Measurements from ENCODE around the gene TDO2.

DNA sequence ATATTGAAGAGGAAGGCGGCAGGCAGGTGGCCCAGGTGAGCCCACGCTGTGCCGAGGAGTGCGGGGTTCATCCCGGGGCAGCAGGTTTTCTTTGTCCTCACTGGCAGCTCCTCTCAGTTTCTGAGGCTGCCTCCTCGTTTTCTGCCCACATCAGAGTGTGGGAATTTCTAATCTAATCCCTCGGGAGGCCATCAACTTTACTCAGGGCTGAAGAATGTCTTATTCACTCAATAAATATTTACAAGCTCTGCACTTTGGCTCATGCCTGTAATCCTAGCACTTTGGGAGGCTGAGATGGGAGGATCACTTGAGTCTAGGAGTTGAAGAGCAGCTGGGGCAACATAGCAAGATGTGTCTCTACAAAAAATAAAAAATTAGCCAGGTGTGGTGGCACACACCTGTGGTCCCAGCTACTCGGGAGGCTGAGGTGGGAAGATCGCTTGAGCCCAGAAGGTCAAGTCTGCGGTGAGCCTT lies 16.1 kb upstream of the MAP9 start:
- PRO-cap: no peak
- RAMPAGE, long total RNA: no peak

DNA sequence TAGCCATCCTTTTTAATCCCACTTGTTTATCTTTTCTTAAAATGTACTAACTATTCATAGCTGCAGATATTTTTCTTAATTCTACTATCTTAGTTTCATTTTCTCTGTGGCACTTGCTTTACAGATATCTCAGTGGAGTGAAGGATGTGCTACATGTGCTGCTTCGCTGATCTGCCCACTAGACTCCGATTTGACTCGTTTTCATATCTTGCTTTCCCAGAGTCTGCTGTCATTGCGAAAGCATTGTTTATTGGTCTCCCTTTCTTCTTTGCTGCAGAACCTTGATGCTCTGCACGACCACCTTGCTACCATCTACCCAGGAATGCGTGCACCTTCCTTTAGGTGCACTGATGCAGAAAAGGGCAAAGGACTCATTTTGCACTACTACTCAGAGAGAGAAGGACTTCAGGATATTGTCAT lies 30.6 kb downstream of the GUCY1B1 start:
- PRO-cap: no peak
- RAMPAGE, long total RNA: no peak

DNA sequence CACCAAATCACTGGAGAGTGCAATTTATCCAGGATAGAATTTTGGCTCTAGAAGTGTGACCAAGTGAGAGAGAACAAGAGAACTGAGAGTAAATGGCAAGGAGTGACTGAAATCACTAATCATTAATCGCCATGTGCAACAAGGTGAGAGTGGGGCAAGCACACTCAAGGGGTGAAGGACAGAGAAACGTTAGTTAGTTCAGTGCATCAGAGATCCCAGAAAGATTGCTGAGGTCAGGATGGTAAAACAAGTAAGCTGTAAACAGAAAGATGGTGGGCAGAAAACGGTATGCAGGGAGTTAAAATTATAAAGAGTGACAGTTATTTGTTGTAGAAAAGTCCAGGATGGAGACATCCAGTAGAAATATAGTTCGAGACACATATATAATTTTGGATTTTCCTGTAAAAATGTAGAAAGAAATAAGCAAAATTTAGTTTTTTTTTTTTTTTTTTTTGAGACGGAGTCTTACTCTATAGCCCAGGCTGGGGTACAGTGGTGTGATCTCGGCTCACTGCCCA lies 17.9 kb upstream of the ASIC5 start:
- PRO-cap: no peak
- RAMPAGE, long total RNA: no peak

GRCh38 chr4:155903395-155903775 lies at the start of gene TDO2:
TDO2 (plus strand) TSS chr4:155903696.
- PRO-cap: no peak
- RAMPAGE, long total RNA: no peak

- PRO-cap: no peak
- RAMPAGE, long total RNA: no peak
Measured at GRCh38 chr4:157221383-157222398, 1.2 kb downstream of the GRIA2 start.

GRCh38 chr4:157823667-157824559 lies 348.9 kb downstream of the GASK1B start:
- PRO-cap: no peak
- RAMPAGE, long total RNA: no peak

DNA sequence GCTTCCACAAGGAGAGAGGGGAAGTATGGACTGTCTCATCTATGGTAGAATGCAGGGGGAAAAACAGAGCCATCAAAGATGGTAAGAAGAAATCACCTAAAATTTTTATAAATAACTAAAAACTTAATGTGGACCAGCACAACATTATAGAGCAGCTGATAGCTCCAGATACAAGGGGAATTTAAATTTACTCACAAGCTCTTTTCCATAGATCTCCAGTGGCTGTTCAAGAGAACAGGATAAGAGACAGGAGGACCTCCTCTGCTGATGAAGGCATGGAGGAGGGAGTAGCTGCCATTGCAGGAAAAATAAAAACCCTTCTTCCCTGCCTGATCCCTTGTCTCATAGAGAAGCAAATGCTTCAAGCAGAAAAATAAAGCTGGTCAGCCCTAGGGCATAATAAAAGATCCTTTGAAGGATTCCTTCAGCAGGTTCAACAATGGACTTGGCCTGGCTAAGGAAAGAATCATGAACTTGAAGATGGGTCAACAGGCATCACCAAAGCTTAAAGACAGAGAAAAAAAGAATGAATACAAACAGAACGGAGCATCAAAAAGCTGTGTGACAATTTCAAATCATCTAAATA lies 113.5 kb downstream of the GASK1B start:
- PRO-cap: no peak
- RAMPAGE, long total RNA: no peak

DNA sequence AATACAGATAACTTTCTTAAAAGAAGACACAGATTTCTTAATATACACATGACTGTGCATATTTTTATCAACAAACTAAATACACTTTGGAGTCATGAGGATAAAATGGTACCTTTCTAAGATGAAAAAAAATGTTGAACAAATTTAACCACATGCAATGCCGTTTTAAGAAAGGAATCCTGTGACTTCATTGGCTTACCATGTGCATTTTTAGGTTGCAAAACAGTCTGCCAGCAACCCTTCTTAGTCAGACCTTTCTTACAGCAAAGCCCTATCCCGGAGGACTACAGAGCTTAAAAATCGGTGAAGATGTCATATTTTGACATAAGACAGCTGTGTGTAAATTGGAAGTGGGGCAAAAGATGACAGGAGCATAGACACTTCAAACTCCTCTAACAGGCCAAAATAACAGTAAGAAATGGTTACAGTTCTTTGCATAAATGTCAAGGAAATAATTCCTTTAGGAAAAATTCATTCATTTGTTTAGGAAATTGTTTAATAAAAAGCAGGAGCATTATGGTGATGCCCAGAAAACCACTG lies 51.6 kb downstream of the GASK1B start:
- PRO-cap: no peak
- RAMPAGE, long total RNA: no peak

DNA sequence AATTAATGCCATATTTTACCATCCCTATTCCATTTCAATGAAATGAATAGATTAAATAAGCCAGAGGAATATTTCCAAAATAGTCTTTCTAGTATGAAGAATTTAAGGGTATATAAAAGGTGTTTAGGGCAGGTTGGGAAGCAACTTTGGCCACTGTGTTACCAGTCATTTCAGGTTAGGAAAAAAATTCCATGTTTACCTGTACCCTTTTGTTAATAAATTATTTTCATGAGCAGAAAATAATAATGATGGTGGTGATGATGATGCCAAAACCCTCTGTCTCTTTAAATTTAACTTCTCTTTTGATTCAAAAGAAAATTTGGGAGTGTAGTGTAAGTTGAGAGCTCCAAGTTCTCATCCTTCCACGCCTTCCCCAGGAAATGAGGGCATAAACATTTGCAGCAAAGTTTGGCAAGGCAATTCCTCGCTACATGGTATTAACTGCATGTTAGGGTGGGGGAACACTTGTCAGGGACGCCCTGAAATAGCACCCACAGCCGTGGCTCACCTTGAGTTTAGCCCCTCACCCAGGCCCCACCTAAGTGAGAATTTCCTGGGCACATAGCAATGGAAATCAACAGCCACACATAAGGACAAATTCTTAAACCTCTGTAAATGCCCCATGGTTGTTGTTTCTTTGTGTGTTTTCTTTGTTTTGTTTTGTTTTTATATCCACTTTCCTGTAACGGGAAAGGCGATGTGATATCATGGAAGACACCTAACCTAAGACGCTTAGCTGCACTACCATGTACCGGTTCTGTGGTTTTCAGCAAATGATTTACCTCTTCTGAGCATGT lies 1.8 kb downstream of the RXFP1 start:
- PRO-cap: no peak
- RAMPAGE, long total RNA: no peak

GRCh38 chr4:158524050-158524640 lies 2.5 kb downstream of the RXFP1 start:
- PRO-cap: unidirectional peak, minus-strand start at chr4:158524266
- RAMPAGE, long total RNA: no peak

DNA sequence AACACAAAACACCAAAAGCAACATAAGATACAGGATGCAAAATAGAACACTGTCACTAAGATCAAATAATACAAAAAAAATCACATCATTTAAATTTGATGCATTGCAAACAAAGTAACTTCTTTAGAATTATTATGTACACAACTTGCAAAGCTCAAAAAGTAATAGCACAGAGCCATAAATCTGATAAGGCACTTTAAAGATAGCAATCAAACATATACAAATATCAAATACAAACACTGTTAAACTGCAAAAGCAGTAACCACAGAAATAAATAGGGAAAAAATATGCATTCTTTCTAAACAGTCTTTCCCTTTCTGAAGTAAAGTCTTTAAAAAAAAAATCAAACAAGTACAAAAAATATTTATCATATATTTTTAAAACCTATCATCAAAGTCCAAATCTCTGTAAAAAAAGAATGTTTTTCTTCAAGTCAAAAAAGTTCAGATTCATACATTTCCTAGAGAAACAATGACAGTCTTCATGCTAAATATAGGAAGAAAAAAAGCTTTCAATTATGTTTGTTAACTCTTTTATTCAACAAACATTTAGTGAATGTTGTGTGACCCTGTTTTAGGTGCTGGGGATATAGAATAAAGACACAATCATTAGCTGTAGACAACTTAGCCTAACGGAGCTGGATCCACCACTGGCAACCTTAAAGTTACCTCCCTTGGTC lies 3.0 kb downstream of the C4orf46 start:
- PRO-cap: no peak
- RAMPAGE, long total RNA: no peak

GRCh38 chr4:158803697-158804015 lies 34.8 kb downstream of the FNIP2 start:
- PRO-cap: no peak
- RAMPAGE, long total RNA: no peak

DNA sequence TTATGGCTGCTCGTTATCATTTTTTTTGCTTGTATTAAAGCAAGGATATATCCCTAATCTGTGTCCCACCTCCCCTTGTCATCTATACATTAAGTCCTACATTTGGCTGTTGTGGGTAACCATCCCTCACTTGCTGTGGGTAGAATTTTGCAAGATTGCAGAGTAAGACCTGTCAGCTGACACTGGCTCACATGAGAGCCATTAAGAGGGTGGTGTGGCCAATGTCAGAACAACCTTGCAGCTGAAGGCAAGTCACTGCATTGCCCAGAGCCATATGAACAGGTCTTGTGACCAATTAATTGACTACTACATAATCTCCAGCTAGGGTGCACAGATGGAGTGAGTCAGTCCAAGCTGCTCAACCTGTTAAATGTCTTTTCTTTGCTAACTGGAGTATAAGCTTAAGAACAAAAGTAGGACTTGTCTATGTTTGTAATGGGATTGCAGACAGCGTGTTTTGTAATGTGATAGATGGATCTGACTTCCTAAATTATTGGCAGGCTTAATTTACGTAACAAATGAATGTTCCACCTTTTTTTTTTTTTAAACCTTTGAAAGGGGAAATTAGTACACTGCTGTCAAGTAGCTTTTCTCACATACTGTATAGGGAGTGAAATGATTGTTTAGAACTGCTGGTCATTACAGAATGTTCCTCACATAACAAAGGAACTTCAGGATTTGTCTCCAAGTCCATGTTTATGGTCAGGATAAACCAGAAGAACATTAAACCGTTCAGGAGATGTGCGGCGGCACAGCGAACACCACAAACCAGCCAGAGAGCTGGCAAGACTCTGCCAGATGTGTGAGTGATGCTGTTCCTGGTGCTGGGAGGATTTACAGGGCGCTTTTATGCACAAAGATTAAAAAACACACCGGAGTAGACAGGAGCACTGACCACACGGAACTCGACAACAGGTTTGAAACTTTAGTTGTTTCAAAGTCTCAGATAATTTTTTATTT lies 37.0 kb downstream of the FNIP2 start:
- PRO-cap: bidirectional peak, plus-strand start at position 333 of the sequence, minus-strand start at position 137 of the sequence
- RAMPAGE, long total RNA: no peak

GRCh38 chr4:158810612-158811140 lies 41.9 kb downstream of the FNIP2 start:
- PRO-cap: bidirectional peak, plus-strand start at chr4:158811081, minus-strand start at chr4:158810901
- RAMPAGE, long total RNA: no peak

DNA sequence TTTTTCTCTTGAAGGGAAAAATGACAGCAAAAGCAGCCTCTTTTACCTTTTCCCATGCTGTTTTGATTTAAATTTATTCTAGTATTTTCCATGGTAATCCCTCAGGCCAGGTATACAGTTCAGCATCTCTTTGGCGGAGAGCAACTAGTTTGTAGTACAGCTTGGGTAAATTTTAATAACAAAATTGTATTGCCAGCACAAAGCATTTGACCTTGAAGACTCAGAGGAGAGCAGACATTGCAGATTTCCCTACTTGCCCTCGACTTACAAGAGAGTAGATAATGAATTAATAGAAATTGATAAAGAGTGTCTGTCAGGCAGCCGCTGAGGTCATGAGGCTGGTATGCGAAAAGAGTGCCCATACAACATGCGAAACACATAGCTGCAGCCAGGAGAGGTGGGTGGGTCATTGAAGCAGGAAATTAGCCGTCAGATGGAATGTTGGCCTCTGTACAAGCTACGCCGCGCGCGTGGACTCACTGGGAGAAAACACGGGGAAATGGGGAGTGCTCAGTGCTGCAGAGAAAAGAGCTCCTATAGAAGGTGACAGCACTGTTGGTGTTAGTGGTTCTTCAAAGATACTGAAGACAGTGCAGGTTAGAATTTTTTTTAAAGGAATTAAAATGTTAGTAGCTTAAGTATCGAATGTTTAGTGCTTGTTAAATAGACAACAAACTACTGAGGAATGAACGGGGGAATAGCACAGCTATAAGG lies 125.0 kb downstream of the RAPGEF2 start:
- PRO-cap: bidirectional peak, plus-strand start at position 482 of the sequence, minus-strand start at position 347 of the sequence
- RAMPAGE, long total RNA: no peak

DNA sequence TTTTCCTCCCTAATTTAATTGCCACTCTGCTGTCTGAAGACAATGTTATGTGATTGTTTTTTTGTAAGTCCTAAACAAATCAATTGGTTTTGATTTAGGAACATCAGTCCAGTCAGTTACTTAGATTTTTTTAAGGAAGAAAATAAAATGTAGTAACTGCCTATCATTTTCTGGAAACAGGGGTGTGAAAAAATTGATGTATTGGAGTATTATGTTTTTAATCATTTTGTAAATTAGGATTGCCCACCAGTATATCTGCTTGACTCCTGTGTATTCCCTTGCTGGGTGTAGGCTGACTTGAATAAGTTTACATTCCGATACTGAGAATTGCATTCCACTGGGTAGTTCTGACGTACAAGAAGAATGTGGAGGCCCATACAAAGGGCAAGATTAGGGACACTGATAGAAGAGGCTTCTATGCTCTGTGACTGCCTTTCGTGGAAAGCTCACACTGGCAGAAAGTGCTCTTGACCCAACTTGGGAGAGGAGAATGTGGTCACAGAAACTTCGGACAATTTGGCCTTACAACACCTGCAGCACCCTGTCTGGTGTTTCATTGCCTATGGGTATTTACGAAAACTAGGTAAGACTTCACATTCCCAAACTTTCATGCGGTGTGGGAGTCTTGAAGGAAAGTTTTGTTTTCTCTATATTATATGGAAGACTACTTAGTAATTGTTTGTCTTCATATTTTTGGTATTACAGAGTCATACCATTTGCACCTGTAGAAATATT lies 126.2 kb downstream of the RAPGEF2 start:
- PRO-cap: no peak
- RAMPAGE, long total RNA: no peak

GRCh38 chr4:159262834-159263264 lies 160.0 kb downstream of the RAPGEF2 start:
- PRO-cap: no peak
- RAMPAGE, long total RNA: no peak

GRCh38 chr4:159330176-159330748 lies 227.4 kb downstream of the RAPGEF2 start:
- PRO-cap: no peak
- RAMPAGE, long total RNA: no peak

- PRO-cap: no peak
- RAMPAGE, long total RNA: no peak
Measured at GRCh38 chr4:159401217-159401698, 298.4 kb downstream of the RAPGEF2 start.

- PRO-cap: no peak
- RAMPAGE, long total RNA: no peak
Measured at GRCh38 chr4:159413521-159413886, 310.6 kb downstream of the RAPGEF2 start.

All from urinary bladder (tissue), 3 donors.